ENCODE results near the genes PIEZO2 and MC5R.

DNA sequence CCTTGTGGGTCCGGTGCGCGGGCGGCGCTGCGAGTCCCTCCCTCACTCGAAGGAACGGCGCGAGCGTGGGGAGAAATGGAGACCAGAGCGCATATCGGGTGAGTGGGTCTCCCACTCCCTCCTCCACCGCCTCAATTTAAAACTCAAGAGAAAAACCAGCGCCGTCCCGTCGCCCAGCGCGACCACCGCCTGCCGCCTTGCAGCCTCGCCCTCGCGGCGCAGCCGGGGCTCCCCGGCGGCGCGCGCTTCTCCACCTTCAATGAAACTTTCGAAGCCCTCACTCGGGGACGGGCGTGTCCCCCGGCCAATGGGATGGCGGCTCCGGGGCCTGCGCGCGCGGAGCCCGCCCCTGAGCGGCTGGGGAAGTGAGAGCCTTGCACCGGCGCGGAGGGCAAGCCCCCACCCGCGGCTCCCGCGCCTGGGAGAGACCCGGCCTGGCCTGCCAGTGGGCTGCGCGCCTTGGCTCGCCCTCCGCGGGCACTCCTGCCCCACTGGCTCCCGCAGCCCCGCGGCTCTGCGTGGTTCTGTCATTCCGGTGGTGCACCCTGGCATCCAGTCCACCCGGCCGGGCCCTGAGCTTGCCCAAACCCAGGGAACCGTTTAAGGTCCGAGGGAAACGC is at the start of gene PIEZO2:
Gene PIEZO2 (minus strand): TSS at position 261 of the 620 bp plus-strand sequence.
- PRO-cap, result unidirectional peak, minus-strand start at position 261 of the sequence

DNA sequence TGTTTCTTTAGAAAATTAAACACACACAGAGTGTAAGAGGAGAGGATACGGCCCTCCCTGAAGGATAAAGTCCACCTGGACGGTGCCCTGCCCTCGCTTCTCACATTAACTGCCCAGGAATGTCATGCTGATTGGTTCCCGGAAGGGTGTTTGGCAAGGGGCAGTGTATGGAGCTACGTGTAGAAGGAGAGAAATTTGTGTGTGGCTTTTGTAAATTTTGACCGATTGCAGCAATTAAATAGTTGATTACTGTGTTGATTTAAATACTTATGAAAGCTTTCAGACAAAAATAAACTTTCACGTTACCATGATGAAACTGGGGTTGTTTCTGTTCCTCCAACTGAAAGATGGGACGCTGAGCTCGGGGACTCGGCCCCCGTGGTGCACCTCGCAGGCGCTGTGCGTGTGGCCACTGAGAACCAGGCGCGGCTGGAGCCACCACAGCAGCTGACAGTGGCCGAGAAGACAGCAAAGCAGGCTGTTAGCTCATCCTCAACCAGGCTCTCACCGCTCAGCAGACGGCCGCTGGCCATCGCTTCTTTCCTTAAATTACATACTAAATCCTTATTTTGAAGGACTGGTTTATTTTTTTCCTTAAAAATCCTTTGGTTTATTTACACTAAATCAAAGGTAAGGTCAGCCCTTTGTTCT is 22.6 kb downstream of the MPPE1 start:
- PRO-cap, result no peak

DNA sequence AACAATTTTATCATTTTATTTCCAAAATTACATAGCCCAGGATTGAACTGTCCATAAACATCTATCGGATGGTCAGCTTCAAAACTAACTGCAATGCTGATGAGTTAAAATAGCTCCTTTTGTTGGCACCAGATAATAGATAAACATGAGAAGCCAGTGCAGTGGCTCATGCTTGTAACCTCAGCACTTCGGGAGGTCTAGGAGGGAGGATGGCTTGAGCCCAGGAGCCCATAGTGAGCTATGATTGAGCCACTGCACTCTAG is 34.6 kb upstream of the IMPA2 start:
- PRO-cap, result no peak

- PRO-cap, result no peak
Measured at GRCh38 chr18:11991115-11991849, 10.0 kb downstream of the IMPA2 start.

DNA sequence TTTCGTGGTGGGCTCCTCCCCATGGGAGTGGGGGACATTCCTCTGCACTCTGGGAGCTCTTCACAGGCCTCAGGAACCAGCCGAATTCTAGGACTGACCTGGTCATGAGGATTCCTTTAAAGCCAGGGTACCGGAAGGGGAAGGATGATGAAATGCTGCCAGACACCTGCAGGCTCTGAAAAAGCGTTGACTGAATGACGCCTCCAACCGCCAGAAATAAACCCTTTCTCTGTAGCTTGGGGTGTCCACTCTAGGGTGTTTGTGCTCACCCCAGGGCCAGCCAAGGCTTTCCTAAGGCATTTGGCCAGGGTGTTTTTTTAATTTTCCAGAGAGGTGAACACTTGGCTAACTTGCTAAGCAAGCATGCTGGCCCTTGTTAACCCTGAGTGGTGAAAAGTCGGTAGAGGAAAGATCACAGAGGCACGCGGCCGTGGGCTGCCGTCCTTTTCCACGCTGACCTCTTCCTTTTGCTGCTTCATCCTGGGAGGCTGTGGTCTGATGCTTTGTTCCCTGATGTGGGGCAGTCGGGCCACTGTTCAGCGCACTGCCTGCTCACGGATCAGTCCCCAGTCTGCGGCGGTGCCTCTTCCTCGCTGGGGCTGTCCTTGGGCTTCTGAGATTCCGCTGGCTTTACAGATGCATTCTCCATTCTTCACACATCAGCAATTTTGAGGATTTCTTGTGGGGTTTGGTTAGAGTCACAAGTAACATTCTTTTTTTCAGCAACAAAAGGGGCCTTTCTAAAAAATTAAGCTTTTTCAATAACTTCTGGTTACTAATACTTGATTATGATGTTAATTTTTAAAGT is 32.1 kb downstream of the IMPA2 start:
- PRO-cap, result no peak

- PRO-cap, result no peak
Measured at GRCh38 chr18:12030238-12031013, 49.1 kb downstream of the IMPA2 start.

- PRO-cap, result no peak
Measured at GRCh38 chr18:12366861-12367679, 10.0 kb downstream of the AFG3L2 start.

DNA sequence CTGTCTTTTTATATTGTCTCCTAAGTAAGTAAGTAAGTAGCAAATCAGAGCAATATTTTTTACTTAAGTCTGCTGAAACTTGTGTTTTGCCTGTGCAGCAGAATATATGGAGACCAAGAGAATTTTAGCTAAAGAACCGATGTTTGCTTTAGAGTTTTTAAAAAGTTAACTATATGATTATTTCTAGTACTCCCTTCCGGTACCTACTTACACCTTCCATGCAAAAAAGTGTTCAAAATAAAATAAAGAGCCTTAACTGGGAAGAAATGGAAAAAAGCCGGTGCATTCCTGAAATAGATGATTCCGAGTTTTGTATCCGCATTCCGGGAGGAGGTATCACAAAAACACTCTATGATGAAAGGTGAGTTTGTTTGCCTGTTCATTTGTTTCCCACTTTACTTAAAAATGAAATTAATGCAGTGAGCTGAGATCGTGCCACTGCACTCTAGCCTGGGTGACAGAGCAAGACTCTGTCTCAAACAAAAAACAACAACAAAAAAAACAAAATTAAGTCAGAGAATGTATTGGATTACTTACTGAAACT is 17.6 kb downstream of the PSMG2 start:
- PRO-cap, result no peak

- PRO-cap, result no peak
Measured at GRCh38 chr18:12811255-12811612, 72.8 kb downstream of the PTPN2 start.

GRCh38 chr18:12821349-12822052 is 62.5 kb downstream of the PTPN2 start:
- PRO-cap, result no peak

GRCh38 chr18:12862313-12862959 is 21.6 kb downstream of the PTPN2 start:
- PRO-cap, result no peak

GRCh38 chr18:13217419-13218571 is 765 bp upstream of the LDLRAD4 start:
- PRO-cap, result bidirectional peak, plus-strand start at chr18:13217636, minus-strand start at chr18:13217565; bidirectional peak, plus-strand start at chr18:13217865, minus-strand start at chr18:13217841

- PRO-cap, result no peak
Measured at GRCh38 chr18:13268370-13268747, 49.8 kb downstream of the LDLRAD4 start.

DNA sequence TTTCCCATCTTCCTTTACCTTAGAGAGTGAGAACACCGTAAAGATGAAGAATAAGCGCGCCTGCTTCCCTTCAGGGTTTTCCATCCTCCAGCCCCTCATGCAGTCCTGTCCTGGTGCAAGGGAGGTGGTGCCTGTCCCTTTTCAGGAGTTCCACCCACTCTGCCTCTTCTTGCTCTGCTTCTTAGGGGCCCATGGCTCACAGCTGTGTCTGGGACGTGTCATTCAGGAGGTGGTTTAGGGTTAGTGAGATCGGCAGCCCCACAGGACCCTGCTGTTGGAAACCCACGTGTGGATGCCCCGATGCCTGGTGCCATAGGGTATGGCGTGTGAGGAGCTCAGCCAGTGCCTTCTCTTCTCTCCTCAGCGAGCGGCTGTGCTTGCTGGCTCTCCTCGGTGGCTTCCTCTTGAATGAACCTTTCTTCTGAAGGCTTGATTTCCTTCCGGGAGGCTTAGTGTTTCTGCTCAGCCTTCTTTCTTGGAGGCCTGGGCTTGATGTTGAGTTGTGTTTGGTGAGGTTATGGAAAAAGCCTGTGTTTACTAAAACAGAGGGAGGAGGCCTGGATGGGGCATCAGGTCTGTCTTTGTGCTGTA is 55.2 kb downstream of the LDLRAD4 start:
- PRO-cap, result no peak

GRCh38 chr18:13284559-13285317 is 66.2 kb downstream of the LDLRAD4 start:
- PRO-cap, result no peak

GRCh38 chr18:13376594-13377233 is 158.2 kb downstream of the LDLRAD4 start:
- PRO-cap, result no peak

GRCh38 chr18:13471030-13471871 is 252.7 kb downstream of the LDLRAD4 start:
- PRO-cap, result no peak

DNA sequence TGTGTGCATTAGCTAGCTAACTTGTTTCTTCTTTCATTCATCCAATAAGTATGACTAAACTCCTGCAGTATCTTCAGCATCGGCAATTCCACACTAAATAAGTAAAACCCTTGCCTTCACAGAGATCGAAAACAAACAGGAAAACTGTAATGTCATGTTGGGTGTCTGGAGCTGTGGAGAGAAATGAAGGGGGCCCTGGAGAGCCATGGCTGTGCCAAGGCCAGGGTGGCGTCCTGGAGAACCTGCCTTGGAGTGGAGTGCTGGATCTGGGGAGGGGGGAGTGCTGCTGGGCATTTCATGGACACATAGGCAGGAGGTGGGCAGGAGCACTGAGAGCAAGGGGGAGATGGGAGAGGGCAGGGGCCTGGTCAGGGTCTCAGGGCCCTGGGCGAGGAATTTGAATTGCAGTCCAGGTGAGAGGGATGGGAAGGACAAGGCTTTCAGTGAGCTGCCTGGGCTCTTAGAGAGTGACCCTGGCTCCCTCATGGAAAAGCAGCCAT is 238.7 kb downstream of the FAM210A start:
- PRO-cap, result no peak

DNA sequence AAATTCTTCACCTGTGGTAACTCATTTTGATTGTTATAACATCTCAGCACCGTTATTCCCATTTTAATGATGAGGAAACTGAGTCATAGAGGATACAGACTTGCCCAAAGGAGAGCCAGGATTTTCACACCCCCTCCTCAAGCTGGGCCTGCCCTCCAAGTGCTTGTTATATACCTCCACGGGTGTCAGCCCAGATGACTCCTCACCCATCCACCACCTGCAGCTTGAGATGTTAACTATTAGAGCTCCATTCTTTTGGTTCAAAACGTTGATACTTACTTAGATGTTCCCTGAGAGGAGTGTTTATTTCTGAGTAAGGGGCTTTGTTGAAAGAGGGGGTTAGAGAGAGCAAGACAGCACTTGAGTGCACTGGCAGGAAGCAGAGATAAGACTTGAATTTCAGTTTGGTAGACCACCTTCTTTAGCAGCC is 37.1 kb downstream of the RNMT start:
- PRO-cap, result no peak

- PRO-cap, result no peak
Measured at GRCh38 chr18:13823862-13824448, at the start of gene MC5R. MC5R (plus strand) TSS chr18:13824149.

All from penis (tissue), 1 donor.